Placental pericyte (primary cell): Measurements from ENCODE around the genes ALX1 and KITLG.

- CAGE, long polyA plus RNA = no peak
Measured at GRCh38 chr12:82686273-82686768, 385 bp upstream of the TMTC2 start.

- CAGE, long polyA plus RNA = no peak
Measured at GRCh38 chr12:82687697-82687976, 931 bp downstream of the TMTC2 start.

DNA sequence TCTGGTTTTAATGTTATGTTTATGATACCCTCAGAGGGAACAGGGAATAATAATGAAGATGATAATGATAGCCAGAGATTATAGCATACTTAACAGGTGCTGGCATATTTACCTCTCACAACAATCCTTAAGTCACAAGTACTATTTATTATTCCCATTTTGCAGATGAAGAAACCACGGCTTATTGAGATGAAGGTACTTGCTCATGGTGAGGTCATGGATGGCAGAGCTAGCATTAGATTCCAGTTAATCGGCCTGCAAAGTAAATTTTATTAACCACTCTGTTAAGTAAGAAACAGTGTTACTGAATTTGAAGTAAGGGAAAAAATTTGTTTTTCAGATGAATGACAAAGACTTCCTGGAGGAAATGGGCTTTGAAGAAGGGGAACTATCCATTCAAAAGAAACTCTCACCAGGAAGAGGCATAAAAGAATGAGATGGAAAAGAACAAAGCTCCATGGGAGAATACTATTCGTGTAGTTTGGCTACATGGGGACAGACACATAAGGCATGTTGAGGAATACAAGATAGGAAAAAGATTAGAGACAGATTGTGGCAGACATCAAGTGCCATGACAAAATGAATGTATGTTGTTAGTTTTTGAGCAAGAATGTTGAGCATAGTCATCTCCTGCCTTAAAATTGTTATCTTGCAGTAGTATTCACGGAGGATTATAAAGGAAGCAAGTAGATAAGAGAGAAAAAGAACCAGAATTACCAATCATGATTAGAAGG lies 127.4 kb downstream of the TMTC2 start:
- CAGE, long polyA plus RNA = no peak

DNA sequence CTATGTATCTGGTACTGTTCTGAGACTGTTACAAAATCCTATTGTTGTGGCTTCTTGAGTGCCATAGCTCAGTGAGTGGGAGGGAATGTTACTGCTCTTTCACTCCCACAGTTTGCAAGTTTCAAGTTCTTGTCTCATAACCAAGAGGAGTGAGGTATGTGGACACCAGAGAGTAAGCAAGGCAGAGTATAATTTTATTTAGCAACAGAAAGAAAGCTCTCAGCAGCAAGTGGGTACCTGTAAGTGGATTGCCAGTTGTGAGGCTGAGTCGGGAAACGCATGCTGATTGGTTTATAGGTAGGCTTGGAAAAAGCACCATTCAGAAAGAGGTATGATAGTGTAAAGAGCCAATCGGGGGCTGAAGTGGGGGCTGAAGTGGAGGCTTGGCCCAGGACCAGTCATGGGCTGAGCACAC lies 850.8 kb downstream of the TMTC2 start:
- CAGE, long polyA plus RNA = no peak

DNA sequence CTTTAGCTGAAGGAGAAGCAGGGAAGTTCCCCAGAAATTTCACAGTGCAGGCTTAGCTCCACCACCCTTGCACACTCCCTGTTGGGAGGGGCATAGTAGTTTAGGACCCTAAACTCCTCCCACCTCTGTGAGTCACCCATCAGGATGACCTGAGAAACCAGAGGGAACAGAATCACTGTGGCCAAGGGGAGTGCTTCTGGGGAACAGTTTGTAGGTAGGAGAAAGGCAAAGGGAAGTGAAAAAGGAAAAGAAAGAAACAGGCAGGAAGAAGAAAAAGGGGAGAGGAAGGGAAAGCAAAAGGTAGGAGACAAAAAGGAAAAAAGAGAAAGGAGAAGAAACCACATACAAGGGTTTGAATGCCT lies 404.3 kb downstream of the SLC6A15 start:
- CAGE, long polyA plus RNA = no peak

DNA sequence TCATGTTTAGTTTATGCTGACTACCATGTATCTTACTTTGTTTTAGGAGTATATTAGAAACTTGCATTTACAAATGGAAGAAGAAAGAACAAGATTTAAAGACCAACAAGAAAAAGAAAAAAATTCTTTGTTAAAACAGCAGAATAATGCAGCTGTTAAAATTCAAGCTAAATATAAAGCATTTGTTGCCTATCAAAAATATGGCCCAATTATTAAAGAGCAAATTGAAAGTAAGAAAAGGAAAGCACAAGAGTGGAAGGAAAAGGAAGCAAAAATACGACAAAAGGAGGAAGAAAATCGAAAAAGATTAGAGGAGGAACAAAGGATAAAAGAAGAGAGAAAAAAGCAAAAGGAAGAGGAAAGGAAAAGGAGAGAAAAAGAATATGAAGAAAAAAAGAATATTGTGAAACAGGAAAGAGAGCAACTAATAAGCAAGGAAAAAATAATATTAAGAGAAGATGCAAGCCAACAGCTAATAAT lies 19.4 kb downstream of the LRRIQ1 start:
- CAGE, long polyA plus RNA = no peak

DNA sequence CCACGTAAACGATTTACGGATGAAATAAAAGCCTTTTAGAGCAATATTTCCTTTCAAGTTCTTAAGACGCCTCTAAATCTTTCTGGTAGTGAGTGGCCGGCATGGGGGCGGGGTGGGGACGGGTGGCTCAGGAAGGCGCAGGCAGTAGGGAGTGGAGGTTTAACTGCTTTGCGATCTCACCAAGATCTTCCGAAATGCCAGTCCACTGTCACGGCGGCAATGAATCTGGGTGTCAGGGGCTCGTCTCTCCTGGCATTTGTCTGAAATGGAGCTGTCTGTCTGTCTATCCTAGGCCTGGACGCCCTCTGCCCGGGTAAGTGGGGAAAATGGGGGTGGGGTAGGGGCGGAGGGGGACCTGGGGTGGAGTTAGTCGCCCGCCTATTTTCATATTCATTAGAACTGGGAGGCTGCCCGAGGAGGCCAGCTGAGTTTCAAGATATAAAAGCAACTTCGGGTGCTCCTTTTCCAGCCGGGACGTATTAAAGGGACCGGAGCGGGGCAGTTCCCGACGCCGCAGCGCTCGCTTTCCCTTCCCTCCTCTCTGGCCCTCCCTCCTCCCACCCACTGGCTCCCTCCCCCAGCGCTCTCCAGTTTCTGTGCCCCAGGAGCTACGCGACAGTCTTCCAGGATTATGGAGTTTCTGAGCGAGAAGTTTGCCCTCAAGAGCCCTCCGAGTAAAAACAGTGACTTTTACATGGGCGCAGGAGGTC lies at the start of gene ALX1:
ALX1 (plus strand) TSS at position 590 of the 710 bp plus-strand sequence.
- CAGE, long polyA plus RNA = no peak

GRCh38 chr12:86249727-86250153 lies 6.5 kb downstream of the MGAT4C start:
- CAGE, long polyA plus RNA = no peak

DNA sequence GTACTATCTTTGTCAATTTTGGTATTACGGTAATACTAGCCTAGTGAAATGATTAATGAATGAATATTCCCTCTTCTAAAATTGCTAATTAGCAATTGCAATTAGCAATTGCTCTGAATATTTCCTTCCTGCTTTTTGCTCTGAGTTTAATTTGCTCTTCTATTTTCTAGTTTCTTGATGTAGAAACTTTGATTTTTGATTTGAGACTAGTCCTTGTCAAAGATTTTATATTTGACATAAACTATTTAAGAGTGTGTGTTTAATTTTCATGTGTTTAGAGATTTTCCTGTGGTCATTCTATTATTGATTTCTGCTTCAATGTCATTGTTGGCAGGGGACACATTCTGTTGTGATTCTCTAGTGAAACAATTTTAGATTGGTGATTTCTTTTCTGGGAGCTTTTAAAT lies 554.6 kb upstream of the MGAT4C start:
- CAGE, long polyA plus RNA = no peak

DNA sequence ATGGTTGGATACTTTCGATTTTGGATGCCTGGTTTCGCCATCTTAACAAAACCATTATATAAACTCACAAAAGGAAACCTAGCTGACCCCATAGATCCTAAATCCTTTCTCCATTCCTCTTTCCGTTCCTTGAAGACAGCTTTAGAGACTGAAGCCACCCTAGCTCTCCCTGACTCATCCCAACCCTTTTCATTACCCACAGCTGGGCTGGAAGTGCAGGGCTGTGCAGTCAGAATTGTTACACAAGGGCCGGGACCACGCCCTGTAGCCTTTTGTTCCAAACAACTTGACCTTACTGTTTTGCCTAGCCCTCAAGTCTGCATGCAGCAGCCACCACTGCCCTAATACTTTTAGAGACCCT lies 208.9 kb downstream of the KITLG start:
- CAGE, long polyA plus RNA = no peak

DNA sequence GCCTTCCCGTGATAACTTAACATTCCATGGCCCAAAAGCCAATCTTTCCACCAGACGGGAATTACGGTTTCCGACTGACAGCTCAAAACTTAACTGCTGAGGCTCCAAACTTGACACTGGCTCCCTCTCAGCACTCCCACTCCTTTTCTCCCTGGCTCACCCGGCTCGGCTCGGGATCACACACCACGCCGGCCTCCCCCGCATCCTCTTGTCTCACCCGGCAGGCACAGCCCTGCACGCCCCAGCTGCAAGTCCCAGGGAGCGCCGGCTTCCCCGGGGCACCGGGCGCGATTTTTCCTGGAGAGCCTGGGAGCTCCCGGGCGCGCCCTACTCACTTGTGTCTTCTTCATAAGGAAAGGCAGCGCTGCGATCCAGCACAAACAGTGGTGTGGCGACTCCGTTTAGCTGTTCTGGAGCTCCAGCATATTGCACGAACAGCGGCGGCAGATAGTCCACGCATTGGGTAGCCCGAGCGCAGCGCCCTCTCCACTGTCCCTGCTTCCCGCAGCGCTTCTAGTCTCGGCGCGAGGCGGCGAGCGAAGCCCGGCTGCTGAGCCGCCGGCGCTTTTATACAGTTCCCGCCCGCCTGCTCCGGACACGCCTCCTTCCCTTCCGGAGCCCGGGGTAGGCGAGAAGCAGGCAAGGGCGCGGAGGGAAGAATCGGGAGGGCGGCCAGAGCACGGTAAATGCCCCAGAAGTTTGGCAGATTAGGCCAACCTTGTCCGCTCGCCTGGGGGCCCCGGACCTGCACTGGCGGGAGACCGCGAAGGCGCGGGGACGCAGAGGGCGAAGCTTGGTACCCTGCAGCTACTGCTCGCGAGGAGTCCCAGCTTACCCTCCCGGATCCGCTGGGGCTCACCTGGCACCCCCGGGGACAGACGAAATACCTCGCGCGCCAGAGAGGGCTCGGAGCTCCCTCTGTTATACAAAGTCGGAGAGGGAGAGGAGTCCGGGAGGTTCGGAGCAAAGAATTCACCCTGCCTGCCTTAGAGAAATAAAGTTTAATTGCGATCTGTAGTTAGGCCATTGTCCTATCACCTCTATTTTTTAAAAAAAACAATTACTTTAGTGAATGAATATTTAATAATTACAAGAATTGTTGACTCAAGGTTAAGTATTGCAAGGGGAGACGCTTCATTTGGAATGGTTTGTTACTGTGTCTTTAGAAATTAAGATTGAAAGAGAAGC lies at the start of gene KITLG:
KITLG (minus strand) TSS at position 543 of the 1,188 bp plus-strand sequence.
- CAGE, long polyA plus RNA = no peak

DNA sequence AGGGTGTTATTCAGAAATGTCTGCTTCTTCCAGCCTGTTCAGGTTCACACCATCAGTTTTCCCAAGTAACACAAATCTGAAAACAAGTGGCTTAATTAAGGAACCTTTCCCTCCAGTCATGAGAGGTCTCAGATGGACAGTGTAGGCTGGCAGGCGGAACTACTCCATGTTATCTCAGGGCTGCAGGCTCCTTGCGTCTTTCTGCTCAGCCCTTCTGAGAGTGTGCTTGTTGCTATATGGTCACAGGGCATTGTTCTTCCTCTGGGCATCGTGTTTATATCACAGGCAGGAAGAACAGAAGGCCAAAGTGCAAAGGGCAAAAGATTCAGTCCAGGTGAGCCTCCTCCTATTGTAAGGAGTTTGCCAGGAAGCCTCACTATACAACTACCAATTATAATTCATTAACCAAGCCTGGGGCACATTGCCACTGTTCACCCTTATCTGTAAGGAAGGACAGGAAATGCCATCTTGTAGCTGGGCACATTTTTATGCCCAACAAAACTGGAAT lies 195.4 kb upstream of the KITLG start:
- CAGE, long polyA plus RNA = no peak

GRCh38 chr12:89087249-89087665 lies 265.0 kb downstream of the DUSP6 start:
- CAGE, long polyA plus RNA = no peak

GRCh38 chr12:89238453-89239286 lies 113.6 kb downstream of the DUSP6 start:
- CAGE, long polyA plus RNA = no peak

GRCh38 chr12:89370266-89371446 lies 18.4 kb upstream of the DUSP6 start:
- CAGE, long polyA plus RNA = no peak

DNA sequence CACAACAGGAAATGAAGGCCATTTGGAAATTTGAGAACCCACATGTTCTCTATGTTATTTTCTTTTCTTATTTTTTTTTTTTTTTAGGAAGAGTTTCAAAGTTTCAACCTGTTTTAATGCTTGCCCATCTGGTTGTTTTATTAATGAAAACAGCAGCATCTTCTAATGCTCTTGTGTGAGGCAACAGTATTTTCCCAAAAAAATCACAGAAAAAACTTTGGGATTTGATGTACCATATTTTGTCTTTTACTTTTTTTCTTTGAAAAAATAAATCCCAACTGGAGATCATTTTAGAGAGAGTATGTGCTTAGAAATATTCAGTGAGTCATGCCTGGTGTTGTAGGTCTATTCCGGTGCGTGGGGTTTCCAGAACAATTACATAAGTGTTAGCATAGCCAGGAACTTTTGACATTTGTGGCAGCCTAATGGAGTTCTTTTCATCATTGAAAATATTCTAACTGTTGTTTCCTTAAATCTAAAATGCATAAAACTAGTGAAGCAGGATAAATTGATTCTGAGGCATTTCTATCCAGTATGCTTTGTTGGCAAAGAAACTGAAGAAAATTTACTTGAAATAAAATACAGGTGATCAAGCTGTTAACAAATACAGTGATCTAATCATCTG lies 21.8 kb upstream of the DUSP6 start:
- CAGE, long polyA plus RNA = no peak

- CAGE, long polyA plus RNA = no peak
Measured at GRCh38 chr12:89383956-89384688, 31.8 kb upstream of the DUSP6 start.

- CAGE, long polyA plus RNA = no peak
Measured at GRCh38 chr12:89528170-89528917, 2.5 kb upstream of the POC1B start.

- CAGE, long polyA plus RNA = no peak
Measured at GRCh38 chr12:89592360-89592676, 66.5 kb upstream of the POC1B start.

GRCh38 chr12:89927501-89927946 lies 218.9 kb upstream of the ATP2B1 start:
- CAGE, long polyA plus RNA = no peak